AG09319 (cell line): ENCODE results near the gene NBAS.

DNA sequence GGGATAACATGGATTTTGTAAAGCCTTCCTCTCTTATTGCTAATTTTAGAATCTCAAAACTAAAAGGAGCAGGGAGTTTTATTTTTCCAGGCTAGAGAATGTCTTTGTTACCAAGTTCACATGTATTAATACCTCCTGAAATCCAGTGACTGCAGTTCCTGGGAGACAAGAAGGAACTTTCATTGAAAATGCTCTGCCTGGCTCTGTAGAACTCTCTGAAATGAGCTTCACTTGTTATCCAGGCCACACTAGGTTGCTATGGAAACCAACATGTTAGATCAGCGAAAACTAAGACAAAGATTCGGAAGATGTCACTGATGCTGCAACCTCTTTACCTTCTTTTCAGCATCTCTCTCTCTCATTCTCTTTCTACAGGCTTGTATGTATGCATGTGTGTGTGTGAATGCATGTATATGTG is 218.4 kb downstream of the TRIB2 start:
- RRBS: no CpG with 5 or more reads among the region's 2 CpGs

- RRBS: no CpG with 5 or more reads among the region's 6 CpGs
Measured at GRCh38 chr2:13522815-13523640, 806.3 kb downstream of the TRIB2 start.

- RRBS: no CpG with 5 or more reads among the region's 2 CpGs
Measured at GRCh38 chr2:14558338-14558643, 74.2 kb upstream of the LRATD1 start.

DNA sequence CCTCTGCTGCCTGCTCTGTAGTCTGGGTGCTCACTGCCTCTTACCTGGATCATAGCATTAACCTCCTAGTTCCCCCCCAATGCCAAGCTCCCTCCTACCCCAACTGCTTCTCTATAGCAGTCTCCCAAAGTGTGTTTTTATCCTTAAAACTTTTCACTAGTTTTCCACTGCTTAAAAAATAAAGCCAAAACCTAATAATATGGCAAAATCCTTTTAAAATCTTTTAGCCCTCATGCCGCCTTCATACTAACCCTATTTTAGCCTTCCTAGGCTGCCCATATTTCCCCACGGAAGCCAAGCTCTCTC is 85.2 kb downstream of the LRATD1 start:
- RRBS: no CpG with 5 or more reads among the region's 2 CpGs

DNA sequence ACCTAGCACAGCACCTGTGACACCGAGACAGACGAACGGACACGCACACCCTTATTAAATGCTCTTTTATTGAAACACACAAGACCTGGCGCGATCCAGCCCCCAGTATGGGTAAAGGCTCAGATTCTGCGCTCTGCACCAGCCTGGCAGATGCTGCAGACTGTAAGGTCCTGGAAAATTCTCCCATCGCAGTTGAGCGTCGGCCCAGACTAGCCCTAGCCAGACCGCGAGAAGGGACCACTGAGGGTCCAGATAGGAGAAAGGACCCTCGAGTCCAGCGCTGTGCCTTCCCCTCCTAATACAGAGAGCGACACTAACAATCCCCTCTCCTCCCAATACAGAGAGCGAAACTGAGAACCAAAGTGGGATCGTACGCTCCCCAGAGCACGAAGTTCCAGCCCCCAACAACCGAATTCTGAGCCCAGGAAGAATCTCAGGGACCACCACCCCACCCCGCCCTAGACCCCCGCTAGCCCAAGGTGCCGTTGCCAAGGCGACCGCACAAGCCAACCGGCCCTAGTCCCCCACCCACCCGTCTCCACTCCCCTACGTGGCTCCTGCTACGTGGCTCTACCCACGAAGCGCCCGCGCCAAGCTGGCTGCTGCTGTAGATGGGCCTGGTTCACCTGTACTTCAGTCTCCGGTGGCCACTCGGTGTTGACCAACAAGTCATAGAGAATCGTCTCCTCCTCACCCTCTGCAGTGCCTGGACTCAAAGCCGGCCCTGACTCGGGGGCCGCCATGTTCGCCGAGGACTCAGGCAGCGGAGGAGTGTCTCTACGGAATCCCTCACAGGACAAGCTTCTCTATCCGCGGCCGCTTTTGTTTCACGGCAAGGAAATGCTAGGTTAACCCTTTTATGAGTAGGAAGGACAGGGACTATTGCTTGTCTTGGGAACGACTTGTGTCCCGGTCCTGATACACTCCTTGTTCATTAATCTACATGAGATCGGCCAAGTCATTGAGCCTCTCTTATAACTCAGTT is at the start of gene NBAS:
Gene NBAS (minus strand): TSS at position 773 of the 985 bp plus-strand sequence.
- RRBS: 2% methylated on average over 3 of the region's 50 CpGs

DNA sequence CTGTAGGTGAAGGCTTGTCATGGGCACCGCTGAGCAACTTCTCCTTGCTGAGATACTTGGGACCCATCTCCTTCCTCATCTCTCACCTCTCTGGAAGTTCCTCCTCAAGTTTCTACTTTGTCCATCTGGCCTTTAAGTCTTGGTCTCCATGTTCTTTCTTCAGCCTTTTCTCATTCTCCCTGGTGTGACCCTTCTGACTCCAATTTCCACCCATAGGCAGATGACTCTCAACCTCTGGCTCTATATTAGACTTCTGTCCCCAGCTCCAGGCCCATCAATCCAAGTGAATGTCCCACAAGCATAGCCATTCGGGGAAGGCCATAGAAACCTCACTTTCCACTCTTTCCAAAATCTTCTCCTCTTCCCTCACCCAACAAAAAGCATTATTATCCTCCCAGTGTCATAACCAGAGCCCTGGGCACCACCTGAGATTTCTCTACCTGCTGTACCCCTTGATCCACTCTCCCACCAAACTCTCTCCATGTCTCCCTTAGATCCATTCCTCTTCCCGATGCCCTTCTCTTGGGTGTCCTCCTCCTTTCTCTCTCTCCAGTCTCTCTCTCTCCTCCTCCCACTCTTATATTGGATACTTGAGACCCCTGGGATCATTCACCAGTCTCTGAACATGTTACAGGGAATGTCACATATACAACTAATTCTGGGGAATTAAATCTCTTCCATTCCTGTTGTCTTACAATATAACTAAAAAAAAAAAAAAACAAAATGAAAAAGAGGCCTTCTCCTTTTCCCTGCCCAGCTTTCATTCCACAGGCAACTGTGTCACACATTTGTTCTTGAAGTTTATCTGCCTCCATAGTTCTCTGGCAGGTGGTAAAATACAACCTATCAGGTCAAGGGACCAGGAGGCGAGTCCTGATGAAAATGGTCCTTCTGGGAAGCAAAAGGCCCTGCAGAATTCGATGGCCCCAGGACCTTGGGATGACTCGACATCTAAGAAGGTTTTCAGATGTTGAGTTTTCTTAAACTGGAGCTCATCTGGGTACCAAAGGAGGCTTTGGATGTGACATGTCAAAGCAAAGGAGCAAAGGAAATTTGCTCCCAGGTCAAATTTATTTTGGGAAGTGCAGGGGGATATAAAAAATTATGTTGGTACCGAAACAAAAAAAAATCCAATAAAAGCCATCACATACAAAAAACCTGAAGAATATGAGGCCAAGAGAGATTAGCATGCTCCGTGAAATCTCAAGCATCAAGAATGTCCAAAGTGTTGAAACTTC is 59.4 kb downstream of the CYRIA start:
- RRBS: no CpG with 5 or more reads among the region's 8 CpGs

DNA sequence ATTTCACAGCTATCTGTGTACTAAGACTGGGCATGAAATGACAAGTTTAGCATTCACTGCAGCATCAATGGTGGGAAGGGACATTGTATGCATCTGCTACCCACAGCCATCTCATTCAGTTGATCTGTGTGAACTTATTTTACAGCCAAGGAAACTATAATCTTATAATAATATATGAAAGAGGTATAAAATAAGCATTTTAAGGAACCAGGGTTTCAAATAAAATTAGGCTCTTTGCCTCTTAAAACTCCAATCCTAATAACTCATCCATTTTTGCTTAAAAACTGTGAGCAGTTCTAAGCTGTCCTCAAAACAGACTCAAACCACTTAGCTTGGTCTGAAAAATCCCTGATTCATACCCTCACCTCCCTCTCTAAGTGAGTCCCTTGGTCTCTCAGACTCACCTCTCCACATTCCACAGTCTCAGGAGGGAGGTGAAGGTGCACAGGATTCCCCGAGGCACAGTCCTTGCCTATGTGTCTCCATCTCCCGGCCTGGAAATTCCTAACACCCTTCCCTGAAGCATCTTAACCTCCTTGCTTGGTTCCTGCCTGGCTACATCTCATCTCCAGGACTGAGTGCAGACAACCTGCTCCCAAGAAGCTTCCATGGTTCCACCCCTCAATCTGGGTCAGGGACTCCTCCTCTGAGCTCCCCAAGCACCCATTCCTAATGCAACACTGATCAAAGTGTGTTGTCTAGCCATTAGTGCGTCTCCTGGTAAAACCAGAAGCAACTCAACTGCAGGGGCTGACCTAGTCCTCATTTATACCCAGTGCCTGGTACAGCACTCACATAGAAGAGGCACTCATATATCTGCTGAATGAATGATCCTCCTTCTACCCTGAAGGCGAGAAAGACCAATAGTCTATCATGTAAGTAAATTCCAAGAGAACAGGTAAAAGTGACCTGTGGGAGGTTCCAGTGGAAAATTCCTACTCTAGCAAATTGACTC is 45.0 kb downstream of the CYRIA start:
- RRBS: no CpG with 5 or more reads among the region's 4 CpGs

DNA sequence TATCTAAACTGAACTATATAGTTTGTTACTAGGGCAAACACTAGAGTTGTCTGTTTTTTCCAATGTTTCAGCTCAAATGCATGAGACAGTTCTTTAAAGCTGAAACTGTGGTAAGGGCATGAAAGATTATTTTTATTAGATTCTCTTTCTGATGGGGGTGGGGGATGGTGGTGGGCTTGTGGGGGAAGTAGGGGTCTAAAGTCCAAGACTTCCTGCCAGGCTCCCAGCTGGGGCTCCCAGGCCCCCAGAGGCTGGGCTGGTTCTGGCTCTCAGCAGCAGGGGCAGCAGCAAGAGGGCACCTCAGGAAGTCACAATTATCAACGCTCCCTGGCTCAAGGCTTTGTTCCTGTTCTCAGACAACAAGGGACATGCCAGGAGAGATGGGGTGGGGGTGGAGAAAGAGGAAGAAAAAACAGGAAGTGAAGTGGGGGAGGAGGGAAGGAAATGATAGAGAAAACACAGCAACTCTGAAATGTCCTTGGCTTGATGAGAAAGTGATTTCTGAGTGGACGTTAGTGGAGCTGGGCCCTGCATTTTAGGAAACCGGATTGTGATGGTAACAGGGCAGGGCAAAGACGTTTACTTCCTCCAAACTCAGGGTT is 40.5 kb downstream of the CYRIA start:
- RRBS: no CpG with 5 or more reads among the region's 4 CpGs

DNA sequence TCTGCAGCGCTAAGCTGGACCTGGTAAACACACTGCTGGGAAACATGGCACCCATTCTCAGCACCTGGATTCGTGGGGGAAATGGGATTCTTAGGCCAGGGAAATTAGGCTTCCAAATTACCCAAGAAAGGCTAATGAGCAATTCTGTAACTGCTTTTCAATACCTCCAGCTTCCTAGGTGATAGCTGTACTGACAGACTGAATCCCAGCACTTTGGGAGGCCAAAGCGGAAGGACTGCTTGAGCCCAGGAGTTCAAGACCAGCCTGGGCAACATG is 4.9 kb downstream of the CYRIA start:
- RRBS: no CpG with 5 or more reads among the region's 3 CpGs

DNA sequence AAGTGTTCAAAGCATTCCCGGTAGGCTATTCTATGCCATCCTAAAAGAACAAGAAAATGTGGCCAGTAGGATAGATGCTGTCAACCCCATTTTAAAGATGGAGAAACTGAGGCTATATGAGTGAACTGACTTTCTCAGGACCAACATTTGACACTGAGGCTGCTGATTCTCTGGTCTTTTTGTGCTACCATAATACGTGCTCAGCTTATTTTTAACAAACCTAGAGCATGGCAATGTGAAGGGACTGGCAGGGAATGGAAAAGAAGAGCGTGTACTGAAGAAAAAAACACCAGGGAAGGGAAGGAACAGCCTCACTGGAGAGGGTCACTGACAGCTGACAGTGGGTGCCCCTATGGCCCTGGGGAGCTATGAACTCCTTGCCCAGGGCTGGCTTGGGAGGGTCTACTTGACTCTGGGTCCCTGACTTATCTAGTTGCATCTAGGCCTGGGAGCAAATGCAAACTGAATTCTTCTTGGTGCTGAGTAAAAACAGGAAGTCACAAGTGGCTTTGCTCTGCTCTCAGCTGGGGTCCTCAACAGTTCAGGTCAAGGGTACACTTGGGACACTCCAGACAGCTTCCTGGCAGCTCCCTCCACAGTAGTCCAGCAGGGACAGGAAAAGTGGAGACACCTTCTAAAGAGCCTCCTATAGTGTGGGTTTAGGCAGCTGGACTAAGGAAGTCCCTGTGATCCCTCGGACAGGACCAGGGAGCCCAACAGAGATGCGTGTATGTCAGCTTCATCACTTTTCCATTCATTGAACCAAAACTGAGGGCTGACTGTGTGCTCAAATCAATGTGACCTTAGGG is 2.2 kb downstream of the CYRIA start:
- RRBS: no CpG with 5 or more reads among the region's 5 CpGs

DNA sequence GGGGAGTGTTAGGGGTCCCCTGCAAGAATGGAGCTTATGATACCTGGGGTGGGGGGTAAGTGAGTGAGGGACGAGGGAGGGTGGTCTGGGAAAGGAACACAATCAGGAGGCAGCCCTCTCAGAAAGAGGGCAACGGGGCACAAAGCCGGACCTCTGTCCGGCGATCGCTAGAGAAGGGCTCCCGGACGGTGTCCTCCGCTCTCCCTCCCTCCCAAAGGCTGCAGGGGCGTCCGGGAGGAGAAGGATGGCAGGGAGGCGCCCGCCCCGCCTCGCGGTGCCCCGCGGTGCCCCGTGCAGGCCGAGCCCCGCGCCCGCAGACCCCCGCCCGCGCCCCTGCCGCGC is 246 bp downstream of the CYRIA start:
- RRBS: 5% methylated on average over 5 of the region's 28 CpGs

DNA sequence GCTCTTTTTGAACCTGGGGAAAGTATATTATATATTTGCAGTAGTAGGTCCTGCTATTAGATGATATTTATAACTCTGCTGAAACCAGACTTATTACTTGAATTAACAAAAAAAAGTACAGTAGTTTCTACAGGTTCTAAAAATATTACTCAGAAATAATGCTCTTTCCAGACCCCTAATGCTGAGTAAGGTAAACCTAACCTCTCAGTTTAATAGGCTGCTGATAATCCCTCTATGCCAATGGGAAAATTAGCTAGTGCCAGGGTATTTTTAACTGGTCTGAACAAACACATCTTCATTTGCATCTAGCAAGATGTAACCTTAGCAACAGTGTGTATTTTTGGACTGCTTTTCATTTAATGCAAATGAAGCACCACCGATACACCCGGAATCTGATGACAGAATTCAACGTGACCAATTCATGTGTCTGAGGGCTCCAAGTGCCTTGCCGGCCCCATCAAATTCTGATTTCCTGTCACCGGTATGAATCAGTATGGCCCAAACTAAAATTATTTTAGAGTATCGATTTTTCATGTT is 47.3 kb upstream of the CYRIA start:
- RRBS: 31% methylated on average over 3 of the region's 6 CpGs

GRCh38 chr2:17557565-17558283 is 17.2 kb downstream of the VSNL1 start:
- RRBS: no CpG with 5 or more reads among the region's 5 CpGs

DNA sequence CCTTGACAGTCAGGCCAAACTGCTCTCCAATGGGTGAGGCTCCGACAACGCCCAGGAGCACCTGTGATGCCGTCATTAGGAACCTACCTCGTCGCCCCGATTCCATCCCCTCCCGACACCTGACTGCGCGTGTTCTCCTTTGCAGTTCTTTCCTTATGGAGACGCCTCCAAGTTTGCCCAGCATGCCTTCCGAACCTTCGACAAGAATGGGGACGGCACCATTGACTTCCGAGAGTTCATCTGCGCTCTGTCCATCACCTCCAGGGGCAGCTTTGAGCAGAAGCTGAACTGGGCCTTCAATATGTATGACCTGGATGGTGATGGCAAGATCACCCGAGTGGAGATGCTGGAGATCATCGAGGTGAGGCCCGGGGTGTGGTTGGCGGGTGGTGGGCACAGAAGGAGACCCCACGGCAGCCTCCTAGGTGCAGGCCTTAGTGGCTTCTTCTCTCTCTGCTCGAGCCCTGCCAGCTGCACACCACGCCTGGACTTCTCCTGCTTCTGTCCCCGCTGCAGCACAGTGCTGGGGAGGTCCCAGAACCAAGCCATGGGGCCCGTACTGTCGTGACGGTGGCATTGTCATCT is 104.3 kb downstream of the SMC6 start:
- RRBS: no CpG with 5 or more reads among the region's 26 CpGs

DNA sequence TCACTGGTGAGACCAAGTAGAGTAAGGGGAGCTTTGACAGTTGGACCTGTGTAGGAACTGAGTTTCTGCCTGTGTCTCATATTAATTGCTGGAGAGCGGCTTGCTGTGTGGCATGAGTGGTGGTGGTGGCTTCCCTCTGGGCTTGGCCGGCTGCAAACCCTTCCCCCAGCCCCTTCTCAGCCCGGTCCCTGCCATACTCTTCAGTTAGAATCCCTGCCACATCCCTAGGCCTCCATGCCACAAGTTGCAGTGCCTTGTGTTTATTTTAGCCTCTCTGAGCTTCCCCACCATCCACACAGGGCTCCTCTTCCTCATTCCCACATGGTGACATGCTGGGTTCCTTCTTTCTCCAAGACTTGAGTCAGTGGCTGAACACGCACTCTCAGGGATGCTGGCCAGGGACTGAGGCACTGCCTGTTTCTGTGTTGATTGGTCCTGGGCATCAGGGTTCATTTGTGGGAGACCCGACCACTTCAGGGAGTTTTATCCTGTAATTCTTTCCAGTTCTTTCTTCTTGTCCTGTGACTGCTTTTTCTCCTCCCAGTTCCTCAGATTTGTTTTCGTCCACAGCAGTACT is 56.2 kb downstream of the KCNS3 start:
- RRBS: no CpG with 5 or more reads among the region's 6 CpGs

- RRBS: no CpG with 5 or more reads among the region's 5 CpGs
Measured at GRCh38 chr2:18729787-18730364, 140.5 kb upstream of the NT5C1B start.

DNA sequence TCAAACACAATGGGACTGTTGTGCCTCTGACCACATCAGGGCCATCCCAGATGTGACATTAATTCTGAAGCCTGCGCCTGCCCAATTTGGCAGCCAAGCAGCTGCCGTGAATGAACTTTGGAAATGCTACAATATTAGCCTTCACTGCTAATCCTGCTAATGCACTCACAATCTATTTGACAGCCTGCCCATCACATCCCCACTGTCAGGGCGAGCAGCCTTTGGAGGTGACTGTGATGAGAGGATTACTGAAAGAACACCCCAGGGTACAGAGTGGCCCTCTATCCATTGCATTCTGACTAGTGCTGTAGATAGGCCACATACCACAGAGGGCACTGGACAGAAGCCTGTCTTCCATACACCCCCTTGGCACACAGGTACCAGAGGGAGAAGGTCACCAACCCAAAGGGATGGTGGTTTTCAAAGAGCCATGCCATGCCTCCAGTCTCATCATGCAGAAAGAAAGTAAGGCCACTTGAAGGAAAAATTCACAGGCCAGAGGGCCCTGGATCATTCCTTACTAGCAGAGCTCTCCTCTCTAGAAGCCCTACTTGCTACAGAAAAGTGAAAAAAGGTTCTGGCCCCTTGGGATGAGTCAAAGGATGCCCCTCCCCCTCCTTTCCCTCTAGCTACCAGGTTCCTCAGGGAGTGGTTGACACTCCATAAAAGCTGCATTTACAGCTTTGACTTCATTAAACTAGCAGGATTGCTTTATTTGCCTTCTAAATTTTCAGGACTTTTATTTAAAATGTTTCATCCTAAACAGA is 21.4 kb downstream of the OSR1 start:
- RRBS: no CpG with 5 or more reads among the region's 3 CpGs

DNA sequence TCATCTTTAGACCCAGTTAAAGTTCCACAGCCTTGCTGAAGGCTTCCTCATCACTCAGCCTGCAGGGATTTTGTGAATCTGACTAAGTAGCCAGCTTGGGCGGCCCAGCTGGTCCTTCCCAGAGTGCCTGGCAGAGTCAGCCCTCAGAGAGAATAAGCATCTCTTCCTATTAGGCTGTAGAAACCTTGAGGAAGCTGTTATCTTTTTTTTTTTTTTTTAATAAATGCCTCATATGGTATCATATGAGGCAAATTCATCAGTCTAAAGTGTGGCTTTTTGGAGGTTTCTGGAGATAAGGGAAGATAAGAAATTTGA is 263.5 kb downstream of the TTC32 start:
- RRBS: no CpG with 5 or more reads among the region's 1 CpG

DNA sequence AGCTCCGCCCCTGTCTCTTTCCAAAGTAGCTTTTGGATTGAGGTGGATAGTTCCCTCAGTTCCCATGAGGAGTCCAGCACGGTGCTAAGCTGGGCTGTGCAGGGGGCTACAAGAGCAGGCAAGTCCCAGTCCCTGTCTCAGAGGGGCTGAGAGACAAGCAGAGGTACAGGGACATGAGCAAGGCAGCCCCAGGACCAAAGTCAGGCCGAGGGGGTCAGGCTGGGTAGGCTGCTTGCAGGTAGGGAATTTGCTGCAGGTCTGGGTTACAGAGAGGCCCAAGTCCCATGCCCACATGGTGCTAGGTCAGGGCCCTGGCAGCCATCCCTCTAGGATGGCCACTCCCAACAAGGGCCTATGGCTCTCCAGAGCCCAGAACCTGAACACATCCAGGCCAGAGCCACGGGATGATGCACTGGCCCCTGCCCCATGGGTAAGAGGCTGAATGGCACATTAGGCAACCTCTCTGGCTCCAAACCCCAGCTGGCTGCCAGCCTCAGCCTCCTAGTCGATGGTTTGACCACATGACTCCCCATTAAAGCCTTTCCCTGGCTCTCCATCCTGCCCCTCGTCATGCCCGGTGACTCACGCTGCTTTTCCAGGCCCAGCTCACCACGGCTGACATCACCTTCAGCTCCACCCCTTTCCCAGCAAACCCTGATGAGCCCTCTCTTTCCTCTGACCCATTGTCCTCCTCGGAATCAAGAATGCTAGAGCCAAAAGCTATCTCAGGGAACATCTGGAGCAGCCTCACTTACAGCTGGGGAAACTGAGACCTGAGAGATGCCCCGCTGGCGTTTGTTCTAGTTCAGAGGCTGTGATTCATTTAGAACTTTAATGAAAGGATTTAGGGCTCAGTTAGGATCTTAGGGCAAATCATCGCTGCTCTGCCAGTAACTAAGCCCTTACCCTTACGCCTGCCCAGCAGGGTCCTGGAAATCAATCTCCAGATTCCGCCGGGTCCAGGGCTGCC is 83.6 kb downstream of the SDC1 start:
- RRBS: no CpG with 5 or more reads among the region's 16 CpGs